ENCODE measurements around a stretch of chr1.

DNA sequence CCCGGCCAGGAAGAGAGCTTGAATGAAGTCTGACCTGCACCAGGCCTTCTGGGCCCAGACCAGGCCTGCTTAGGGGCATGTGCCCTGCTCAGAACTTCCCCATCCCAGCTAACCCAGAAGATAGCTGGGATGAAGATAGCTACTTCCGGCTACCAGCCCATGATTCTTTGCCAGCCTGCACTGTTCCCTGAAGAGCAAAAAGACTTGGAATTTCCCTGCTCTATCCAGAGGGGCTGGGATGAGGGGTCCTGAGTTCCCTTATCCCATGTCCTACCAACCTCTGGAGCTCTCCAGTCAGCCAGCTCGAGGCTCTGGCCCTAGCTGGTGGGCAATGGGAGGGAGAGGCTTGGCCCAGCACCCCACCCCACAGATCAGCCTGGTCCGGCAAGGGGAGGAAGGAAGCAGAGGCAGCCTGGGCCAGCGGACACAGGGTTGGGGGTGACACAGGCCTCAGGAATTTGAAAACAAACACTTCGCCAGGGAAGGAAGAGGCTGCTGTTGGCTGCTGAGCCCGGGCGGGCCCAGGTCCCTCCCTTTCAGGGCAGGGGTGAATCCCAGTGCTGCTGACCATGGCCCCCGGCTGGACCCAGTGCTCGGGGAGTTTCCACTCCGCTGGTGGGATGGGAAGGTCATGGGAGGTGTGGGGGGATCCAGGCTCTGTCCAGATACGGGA, 25.9 kb upstream of the EPHA2 start:
- PRO-cap = bidirectional peak, plus-strand start at position 471 of the sequence, minus-strand start at position 386 of the sequence

DNA sequence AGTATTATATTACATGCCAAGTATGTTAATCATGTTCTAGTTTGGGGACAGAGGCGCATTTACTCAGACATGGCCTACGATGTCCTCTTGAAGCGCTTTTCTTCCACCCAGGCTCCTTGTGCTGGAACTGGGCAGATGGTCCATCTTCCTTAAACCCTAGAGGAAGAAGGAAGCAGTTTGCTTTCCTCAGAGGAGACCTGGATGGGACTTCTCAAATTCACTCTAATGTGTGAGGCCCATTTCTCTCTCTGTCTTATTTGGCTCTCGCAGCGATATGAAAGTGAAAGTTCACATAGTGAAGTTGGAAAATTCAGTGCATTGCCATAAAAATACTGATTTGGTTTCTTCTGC, 20.1 kb downstream of the SZRD1 start:
- PRO-cap = no peak

DNA sequence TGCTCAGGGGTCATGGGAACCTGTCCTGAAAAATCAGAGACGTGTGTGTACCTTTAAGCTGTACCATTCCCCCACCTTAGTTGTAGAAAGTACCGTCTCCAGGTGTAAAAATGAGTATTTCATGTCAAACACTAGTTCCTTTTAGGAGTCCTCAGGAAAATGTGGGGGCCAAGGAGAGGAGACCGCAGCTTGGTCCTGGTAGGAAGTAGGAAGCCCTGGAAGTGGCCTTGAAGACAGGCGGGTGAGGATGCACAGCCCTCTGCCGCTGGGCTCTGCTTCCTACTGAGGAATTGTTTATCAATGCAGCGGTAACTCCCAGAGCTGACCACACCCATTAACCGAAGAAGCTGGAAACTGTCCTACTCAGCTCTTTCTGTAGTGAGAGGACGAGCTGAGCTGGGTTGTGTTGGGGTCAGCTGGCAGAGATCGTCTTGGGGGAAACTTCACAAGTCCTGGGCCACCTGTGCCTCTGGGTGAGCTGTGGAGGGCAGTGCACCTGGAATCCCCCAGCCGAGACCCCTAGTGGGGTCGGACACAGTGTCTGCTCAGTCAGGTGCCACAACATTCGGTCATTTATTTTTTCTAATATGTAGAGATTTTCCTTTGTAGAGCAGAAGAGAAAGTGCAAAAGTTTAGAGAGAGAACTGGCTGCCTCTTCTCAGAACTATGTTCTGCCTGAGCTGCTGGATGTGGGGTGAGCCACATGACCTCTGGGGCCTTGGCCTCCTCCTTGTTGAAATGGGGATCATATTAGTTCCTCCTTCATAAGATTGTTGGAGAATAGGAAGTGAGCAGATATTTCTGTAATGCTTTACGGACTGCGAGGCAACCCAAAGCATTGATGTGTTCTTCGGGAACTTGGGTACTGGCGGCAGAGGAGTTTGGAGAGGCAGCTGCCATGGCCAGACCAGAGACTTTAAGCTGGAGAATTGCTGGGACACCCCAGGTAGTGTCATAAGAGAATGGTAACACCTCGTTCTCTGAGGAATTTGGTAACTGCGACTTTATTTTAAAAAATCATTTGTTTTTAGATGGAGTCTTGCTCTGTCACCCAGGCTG, 3.6 kb downstream of the NECAP2 start:
- PRO-cap = no peak

GRCh38 chr1:16707067-16707753, 214.5 kb upstream of the CROCC start:
- PRO-cap = unidirectional peak, minus-strand start at chr1:16707669

GRCh38 chr1:16953116-16953497, 27.3 kb downstream of the MFAP2 start:
- PRO-cap = no peak

DNA sequence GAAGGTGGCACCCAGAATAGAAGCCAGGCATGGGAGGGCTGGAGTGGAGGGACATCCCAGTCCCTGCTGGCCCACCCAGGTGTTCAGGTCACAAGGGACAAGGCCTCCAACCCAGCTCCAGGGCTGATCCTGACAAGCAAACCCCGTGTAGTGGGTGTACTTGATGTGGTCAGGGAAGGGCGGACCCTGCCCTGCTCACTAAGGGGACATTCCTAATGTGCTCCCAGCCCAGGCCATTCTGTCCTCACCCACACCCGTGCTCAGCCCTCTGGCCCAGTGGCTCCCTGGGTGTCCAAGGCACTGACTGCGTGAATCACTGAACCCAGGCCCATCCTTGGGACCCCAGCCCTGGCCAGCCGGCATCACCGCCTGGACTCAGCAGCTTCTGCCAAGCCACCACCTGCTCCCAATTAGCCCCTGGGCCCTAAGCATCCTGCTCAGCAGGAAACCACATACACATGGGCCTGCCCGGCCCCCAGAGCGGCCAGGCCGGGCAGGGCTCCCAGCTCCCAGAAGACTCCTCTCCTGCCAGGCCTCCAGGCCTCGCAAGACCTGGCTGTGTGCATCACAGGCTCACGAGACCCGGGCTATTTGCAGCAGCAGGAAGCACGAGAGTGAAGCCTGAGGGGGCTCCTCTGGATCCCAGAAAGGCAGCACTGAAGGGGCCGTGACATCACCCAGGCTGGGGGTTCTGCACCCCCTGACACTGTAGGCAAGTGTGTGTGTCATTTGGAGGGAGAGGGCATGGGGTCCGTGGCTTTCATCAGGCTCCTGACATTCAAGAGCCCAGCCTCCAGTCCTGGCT, 1.8 kb downstream of the MFAP2 start:
- PRO-cap = no peak

GRCh38 chr1:17053132-17053604, 664 bp downstream of the SDHB start:
- PRO-cap = no peak

DNA sequence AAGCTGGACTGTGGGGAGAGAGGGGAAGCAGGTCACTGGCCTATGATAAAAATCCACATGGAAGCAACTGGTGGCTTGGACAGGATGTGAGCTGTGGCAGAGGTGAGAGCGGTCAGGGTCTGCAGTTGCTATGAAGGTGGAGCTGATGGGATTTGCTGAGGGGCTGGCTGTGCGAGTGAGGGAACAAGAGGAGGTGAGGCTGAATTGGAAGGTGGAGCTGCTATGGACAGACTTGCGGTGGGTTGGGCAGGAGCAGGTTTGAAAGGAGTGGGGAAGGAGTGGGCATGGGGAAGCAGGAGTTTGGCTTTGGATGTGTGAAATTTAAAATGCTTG, 11.3 kb downstream of the PADI1 start:
- PRO-cap = no peak

DNA sequence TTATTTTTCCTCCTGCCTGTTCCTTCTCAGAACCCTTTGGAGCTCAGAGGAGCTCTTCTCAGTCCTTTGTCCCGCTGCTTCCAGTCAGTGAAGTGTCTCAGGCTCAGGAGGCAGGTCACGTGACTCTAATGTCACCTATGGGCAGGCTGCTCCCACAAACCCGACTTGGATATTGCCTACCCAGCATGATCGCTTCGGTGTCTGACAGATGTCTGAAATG, 5.2 kb downstream of the PADI6 start:
- PRO-cap = bidirectional peak, plus-strand start outside the sequence, minus-strand start at position 94 of the sequence

- PRO-cap = no peak
Measured at GRCh38 chr1:17411915-17412677, 27.4 kb downstream of the RCC2 start.

- PRO-cap = bidirectional peak, plus-strand start at chr1:17420089, minus-strand start at chr1:17419892
Measured at GRCh38 chr1:17420022-17421053, 19.1 kb downstream of the RCC2 start.

DNA sequence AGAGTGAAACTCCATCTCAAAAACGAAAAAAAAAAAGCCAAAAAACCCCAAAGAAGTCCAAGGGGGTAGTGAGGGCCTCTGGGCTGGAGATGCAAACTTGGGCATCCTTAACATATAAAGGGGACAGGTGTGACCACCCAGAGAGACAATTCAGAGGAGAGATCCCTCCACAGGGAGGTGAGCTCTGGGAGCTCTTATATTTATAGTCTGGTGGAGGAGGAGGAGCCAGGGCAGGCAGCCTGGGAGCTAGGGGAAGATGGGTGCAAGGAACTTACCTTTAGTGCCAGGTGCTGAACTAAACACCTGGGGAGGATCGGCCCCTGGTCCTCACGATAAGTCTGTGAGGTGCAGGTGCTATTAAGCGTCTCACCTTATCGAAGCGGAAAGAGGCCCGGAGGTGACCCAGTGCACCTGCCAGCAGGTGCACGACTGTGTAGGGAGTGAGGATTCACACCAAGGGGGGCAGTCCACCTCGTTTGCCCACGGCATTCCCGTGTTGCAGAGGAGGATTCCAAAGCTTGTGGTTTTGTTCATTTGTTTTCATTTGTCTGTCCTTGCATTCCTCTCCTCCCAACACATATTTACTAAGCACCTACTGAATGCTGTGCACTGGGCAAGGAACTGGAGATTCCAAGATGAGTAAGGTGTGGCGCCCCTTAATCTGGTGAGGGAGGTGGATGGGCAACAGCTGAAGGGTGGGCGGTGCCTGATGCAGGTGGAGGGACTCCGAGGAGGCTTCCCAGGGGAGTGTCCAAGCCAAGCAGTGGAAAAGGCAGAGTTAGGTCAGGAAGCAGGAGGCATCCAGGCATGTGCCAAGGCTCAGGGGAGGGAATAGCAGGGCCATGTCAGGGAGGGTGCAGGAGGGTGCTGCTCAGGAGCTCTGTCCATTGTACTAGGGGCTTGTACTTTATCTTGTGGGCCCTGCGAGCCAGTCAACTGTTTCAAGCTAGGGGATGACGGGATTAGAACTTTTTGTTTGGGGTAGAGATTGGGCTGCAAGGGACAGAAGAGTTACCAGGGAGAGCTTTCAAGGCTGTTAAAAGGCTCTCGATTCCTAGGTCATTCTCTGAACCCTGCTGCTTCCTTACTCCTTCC, 11.5 kb downstream of the ARHGEF10L start:
- PRO-cap = unidirectional peak, plus-strand start at position 148 of the sequence; bidirectional peak, plus-strand start at position 197 of the sequence, minus-strand start at position 171 of the sequence; unidirectional peak, plus-strand start at position 775 of the sequence

GRCh38 chr1:17561196-17562034, 21.9 kb downstream of the ARHGEF10L start:
- PRO-cap = no peak

- PRO-cap = no peak
Measured at GRCh38 chr1:17563643-17564432, 24.3 kb downstream of the ARHGEF10L start.

DNA sequence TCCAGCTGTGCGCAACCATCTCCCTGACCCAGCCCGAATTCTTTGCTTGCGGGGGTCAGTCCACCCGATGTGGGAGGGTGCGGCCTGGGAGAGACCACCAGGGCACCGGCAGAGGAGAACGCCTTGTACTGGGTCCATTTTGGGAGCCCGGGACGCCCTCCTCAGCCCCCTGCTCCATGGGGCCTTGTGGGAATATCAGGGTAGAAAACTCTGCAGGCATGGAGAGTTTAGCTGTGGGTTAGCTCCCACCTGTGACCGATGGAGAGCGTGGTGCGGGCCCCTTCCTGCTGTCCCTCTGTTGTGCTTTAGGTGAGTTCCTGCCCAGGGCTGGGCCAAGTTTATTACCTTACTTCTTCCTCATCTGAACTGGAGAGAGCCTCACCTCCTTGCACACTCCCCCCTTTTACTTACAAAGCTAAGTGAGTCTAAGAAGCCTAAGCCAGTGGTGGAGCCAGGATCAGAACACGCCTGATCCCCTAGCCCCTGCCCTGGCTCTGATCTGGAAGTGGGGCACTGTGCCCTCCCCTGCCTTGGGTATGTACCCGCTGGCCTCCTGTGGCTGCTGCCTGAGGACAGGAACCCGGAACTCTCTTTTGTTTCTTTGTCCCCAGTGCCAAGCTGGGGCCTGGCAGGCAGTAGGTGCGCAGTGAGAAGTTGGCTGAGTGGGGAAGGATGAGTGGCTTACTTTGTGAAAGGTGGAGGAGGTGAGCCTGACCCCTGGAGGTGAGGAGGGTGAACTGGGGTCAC, 32.8 kb downstream of the ARHGEF10L start:
- PRO-cap = no peak

DNA sequence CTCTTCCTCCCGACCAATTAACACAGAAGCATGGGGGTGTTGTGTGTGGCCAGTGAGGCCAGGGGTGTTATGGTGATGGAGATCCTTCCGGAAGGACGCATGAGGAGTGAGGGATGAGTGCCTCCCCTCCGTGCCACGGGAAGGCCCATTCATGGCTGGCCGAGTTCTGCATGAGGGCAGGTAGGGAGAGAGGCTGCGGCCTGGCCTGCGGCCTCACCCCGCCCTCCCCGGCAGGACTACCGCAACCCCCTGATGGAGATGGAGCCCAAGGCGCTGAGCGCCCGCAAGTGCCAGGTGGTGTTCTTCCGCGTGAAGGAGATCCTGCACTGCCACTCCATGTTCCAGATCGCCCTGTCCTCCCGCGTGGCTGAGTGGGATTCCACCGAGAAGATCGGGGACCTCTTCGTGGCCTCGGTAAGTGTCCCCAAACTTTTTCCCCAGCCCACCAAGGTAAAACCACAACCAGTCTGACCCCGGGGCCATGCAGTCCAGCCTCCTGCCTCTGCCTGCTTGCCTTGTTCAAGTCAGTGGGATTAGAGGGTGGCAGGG, 83.3 kb downstream of the ARHGEF10L start:
- PRO-cap = no peak

- PRO-cap = no peak
Measured at GRCh38 chr1:17629839-17630567, 90.5 kb downstream of the ARHGEF10L start.

- PRO-cap = no peak
Measured at GRCh38 chr1:17634169-17635137, 95.0 kb downstream of the ARHGEF10L start.

GRCh38 chr1:18201889-18202412, 94.4 kb downstream of the IGSF21 start:
- PRO-cap = no peak

- PRO-cap = no peak
Measured at GRCh38 chr1:18384323-18384820, 96.4 kb upstream of the KLHDC7A start.

All from H9 (cell line).